Calu3 (cell line): ENCODE results near the gene LAX1.

DNA sequence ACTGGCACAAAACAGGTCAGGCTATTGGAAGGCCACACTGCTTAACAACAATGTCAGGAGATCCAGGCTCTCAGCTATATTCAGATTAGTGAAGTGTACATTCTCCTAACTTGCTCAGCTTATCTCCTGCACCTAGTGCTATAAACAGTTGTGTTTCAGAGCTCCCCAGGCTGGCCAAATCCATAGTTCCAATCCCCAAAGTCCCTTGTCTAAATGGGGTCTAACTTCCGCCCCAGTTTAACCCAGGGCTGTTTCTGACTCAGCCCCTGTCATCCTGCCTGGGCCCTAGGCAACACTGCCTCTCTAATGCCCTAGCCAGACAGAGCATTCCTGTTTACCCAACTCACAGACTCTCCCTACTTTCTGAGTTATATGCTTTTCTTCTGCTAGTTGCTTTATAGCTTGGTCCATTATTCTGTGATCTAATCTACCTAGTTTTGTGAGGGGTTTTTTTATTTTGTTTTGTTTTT is 18.4 kb downstream of the ATP2B4 start:
- PRO-cap: no peak

GRCh38 chr1:203672128-203672361 is 45.4 kb downstream of the ATP2B4 start:
- PRO-cap: no peak

- PRO-cap: no peak
Measured at GRCh38 chr1:203675417-203675970, 48.9 kb downstream of the ATP2B4 start.

DNA sequence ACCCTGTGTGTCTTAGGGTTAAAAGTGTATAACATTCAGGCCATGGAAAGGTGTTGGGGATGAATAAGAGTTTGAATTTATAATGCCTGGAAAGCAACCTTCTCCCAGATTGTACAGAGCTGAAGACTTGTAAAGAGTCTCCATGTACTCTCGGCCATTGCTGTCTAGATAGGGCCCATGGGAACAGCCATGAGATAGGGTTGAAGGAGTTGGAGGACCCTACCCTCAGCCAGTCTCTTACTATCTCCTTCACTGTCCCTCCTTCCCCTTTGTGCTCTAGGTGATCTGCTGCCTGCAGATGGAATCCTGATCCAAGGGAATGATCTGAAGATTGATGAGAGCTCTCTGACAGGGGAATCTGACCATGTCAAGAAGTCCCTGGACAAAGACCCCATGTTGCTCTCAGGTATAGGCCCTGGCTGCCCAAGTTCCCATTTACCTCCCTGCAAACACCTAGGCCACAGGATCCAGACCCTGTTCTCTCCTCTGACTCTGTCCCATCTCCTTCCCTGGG is 65.0 kb upstream of the LAX1 start:
- PRO-cap: no peak

GRCh38 chr1:203764775-203765421 is at the start of gene LAX1:
Gene LAX1, plus strand, starts transcription at chr1:203765183.
- PRO-cap: no peak

DNA sequence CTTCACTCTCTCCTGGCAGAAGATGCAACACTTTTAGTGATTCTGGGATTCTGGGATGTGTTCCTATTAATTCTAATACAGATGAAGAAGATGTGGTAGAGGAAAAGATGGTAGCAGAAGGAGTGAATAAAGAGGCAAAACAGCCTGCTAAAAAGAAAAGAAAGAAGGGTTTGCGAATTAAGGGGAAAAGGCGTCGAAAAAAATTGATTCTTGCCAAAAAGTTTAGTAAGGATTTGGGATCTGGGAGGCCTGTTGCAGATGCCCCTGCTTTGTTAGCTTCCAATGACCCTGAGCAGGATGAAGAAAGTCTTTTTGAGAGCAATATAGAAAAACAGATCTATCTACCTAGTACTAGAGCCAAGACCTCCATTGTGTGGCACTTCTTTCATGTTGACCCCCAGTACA is 2.1 kb downstream of the ZBED6 start:
- PRO-cap: no peak

DNA sequence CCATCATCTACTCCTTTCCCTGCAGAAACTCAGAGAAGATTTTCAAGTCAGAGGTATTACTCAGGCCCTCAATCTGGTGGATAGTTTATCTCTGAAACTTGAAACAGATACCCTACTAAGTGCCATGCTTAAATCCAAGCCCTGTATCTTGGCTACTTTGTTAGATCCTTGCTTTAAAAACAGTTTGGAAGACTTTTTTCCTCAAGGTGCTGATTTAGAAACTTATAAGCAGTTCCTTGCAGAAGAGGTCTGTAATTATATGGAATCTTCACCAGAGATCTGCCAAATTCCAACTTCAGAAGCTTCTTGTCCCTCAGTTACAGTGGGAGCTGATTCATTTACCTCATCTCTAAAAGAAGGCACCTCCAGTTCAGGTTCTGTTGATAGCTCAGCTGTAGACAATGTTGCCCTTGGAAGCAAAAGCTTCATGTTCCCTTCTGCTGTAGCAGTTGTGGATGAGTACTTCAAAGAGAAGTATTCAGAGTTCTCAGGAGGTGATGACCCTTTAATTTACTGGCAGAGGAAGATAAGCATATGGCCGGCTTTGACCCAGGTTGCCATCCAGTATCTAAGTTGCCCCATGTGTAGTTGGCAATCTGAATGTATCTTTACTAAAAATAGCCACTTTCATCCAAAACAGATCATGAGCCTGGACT is 4.4 kb downstream of the ZBED6 start:
- PRO-cap: no peak

GRCh38 chr1:204087797-204088530 is 15.0 kb downstream of the SOX13 start:
- PRO-cap: no peak

DNA sequence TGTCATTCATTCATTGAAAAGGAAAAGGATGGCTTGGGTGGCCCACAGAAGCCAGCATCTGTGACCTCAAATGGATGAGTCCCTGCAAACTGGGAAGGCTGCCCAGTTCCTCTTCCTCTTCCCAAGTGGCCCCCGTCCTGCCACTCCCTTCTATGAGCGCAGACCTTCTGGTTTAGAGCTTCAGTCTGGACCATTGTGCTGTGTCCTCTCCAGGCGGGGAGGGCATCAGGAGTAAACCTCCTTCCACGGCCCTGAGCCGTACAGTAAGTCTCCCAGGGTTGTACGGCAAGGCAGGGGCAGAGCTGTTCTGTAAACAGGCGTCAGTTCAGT is 21.9 kb downstream of the SOX13 start:
- PRO-cap: no peak

- PRO-cap: no peak
Measured at GRCh38 chr1:204124362-204124909, 27.4 kb downstream of the ETNK2 start.

DNA sequence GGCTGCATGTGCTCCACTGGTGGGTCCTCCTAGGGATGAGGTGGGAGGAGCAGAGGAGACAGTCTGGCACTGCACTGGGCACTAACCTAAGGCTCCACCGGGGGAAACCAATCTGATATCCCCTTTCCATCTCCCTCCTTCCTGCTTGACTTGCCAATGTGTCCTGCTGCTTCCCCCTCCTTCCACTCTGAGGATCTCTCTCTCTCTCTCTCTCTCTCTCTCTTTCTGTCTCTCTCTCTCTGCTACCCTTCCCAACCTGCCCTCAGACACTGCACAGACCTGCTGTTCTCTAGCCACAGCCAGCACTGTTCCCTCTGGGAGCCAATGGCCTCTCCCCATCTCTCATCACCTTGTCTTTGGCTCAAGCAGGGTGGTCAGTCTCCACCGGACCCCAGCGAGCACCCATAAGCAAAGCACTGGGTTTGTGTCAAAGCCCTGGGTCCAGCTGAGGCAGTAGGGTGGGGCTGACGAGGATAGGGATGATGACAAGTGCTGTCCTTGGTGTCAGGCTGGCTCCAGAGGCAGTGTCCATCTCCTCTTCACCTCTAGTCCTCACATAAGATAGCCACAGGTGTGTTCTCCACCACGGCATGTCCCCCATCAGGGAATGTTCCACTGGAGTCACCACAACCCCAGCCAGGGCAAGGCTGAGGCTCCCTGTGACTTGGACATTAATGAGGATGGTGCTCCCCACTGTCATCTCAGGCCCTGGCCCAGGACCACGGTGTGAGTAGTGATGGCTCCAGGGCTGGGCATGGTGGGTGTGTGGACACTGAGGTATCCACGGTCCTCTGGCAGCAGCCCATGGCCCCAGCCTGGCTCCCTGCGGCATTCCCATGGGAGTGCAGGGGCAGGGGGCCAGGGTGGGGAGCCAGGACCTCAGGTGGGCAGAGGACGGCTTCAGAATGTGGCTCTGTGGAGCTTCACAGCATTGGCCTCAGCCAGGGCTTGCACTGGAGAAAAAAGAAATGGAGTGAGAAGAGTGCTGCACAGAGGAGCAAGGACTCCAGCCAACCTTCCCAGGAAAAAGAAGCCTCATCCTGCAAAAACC is 8.4 kb upstream of the GOLT1A start:
- PRO-cap: no peak

- PRO-cap: no peak
Measured at GRCh38 chr1:204225719-204226259, 12.0 kb upstream of the GOLT1A start.

DNA sequence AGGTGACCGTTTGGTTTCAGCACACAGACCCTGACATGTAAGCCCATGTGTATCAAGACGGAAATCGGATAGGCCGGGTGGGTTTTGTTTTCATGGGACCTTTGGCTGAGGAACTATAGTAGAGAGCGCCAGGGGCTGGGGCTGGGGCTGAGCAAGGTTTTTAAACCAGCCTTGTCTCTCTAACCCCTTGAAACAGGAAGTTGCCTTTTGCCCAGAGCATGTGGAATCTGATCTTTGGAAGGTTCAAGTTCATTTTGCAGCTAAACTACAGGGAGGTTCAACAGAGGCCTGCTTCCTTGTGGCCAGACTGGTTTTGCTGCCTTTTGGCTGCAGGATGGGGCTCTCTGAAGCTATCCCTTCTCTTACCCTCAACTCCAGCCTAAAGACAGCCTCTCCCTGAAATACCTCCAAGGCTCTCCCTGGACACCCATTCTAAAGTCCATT is 12.5 kb upstream of the GOLT1A start:
- PRO-cap: no peak

GRCh38 chr1:204227862-204228467 is 14.2 kb upstream of the GOLT1A start:
- PRO-cap: no peak

- PRO-cap: no peak
Measured at GRCh38 chr1:204276806-204277405, 63.1 kb upstream of the GOLT1A start.

- PRO-cap: no peak
Measured at GRCh38 chr1:204277536-204278147, 63.9 kb upstream of the GOLT1A start.

DNA sequence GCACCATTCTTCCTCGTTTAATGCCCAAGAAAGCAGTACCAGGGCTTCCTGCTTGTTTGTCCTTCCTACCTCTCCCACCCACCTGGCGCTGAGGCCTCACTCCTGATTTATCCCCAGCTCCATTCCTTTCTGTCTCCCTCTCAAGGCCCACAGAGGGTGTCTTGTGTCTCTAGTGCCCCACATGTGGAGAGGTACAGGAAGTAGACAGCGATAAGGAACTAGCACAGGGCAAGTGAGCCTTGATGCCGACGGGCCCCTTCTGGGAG is 32.6 kb downstream of the PLEKHA6 start:
- PRO-cap: no peak

GRCh38 chr1:204357297-204358001 is 2.3 kb downstream of the PLEKHA6 start:
- PRO-cap: no peak

GRCh38 chr1:204358585-204359117 is 1.1 kb downstream of the PLEKHA6 start:
- PRO-cap: no peak

DNA sequence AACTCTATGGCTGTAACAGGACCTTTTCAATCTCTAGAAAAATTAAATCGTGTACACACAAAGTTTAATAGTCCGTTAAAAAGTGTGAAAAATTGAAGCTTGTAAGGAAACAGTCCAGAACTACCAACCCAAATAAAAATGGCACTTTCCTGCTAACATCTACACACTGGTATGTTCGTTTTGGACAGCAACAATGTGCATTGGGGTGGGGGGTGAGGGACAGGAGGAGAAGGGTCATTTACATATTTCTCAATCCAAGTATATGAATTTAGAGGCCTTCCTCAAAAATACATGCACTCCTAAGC is 2.6 kb downstream of the PPP1R15B start:
- PRO-cap: no peak